ReNcell CX (cell line): ENCODE data around the gene OTP.

GRCh38 chr5:77180522-77181157 is 29.8 kb upstream of the PDE8B start:
- PRO-cap, result no peak

DNA sequence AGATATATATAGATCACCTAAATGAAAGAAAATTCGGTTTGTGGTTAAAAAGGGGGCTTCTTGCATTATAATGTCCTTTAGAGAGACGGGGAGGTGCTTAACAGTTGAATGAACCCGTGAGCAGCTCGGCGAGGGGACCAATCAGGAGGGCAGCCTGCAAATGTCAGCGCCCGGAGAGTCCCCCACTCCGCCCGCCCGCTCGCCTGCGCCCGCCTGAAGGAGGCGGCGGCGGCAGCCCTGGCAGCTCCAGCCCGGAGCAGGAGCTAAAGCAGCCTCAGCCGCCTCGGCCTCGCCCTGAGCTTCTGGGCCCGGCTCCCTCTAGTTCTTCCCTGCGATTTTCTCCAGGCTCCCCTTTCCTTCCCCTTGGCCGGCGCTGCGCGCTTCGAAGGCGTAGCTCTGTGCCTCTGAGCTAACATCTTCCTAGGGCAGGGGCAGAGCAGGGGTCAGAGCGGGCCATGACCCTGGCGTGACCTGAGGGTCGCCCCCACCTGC is at the start of gene OTP:
OTP (minus strand) TSS at position 72 of the 492 bp plus-strand sequence.
- PRO-cap, result no peak

DNA sequence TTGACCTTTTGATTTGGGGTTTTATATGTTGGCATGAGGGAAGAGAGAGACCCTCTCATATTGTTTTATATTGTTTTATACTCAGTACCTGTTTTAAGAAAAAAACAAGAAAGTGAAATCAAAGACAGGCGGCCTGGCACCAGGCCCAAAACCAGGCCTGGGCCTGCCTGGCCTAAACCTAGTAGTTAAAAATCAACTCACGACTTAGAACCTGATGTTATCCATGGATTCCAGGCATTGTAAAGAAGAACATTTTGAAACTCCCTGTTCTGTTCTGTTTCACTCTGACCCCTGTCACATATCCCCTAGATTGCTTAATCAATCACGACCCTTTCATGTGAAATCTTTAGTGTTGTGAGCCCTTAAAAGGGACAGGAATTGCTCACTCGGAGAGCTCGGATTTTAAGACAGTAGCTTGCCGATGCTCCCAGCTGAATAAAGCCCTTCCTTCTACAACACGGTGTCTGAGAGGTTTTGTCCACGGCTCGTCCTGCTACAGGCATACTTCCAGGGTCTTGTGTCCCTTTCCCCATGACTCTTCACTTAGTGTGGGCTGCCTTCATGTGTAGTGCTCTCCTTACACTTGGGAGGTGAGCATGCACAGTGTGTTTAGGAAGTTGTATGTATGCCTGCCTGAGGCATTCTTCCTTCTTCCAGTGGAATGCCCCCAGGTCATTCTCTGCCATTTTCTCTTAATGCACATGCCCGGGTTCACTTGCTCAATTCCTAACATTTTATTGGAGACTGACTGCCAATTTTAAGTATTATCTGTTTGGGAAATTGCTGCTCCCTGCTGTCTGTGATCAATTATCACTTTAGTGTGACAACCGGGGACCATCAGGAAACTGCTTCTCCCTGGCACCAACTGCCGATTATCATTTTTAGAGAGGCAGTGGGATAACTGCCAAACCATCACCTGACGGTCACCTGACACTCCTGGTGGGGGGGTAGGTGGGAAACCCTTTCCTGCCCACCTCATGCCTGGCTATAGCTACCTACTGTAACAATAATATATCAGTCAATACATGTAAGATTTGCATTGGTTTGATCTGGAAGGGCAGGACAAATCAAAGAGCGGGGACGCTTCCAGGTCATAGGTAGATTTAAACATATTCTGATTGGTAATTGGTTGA is 17.7 kb downstream of the TBCA start:
- PRO-cap, result no peak

- PRO-cap, result no peak
Measured at GRCh38 chr5:78527026-78527939, 121.3 kb downstream of the LHFPL2 start.

GRCh38 chr5:78542795-78543892 is 105.4 kb downstream of the LHFPL2 start:
- PRO-cap, result no peak

- PRO-cap, result unidirectional peak, plus-strand start at chr5:78698646
Measured at GRCh38 chr5:78698525-78698911, 49.9 kb upstream of the LHFPL2 start.

GRCh38 chr5:79050416-79051042 is 18.9 kb downstream of the DMGDH start:
- PRO-cap, result no peak

DNA sequence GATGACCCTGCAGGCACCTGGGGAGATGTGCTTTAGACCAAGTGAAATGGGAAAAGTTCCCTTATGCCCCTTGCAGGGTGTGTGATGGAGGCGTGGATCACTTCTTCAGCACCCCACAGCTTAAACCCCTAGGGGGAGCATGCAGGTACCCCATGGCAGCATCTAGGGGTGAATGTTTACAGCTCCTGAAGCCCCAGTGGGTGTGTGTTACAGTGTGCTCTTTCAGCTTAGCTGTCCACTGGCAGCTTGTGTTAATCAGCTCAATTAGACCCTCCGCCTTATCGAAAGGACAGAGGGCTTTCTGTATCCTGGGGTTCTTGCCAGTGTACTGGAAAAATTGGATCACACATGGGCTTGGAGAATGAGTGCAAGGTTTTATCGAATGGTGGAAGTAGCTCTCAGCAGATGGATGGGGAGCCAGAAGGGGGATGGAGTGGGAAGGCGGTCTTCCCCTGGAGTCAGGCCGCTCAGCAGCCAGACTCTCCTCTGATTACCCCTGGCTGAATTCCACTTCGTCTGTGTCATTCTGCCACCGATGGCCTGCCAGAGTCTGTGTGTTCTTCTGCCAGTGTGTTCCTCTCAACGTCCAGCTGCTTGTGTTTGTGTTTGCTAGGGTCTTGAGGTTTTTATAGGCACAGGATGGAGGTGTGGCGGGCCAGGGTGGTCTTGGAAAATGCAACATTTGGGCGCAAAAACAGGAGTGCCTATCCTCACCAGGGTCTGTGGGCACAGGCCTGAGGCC is 6.3 kb downstream of the BHMT2 start:
- PRO-cap, result no peak

DNA sequence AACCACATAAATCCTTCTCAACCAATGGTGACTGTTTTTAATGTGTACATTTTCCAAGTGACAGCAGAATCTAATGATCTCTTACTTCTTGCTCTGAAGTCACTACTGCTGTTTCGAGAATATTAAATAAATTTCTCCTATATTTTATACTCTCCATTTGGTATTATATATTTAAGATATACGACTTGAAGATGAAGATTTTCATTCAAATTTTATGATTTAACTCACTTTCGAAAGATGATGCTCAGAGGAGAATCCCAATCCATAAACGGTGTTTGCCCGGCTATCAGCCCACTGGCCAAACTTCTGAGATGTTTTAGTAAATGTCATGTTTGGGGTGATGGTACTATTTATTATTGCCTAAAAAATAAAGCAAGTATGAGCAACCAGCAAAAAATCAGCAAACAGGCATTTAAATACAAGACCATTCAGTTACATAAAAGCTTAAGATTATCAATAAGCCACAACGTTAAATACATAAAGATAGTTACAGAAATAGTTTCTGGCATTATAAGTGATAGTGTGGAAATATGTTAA is 63.1 kb downstream of the HOMER1 start:
- PRO-cap, result no peak

- PRO-cap, result no peak
Measured at GRCh38 chr5:79547124-79547448, 33.2 kb upstream of the HOMER1 start.

DNA sequence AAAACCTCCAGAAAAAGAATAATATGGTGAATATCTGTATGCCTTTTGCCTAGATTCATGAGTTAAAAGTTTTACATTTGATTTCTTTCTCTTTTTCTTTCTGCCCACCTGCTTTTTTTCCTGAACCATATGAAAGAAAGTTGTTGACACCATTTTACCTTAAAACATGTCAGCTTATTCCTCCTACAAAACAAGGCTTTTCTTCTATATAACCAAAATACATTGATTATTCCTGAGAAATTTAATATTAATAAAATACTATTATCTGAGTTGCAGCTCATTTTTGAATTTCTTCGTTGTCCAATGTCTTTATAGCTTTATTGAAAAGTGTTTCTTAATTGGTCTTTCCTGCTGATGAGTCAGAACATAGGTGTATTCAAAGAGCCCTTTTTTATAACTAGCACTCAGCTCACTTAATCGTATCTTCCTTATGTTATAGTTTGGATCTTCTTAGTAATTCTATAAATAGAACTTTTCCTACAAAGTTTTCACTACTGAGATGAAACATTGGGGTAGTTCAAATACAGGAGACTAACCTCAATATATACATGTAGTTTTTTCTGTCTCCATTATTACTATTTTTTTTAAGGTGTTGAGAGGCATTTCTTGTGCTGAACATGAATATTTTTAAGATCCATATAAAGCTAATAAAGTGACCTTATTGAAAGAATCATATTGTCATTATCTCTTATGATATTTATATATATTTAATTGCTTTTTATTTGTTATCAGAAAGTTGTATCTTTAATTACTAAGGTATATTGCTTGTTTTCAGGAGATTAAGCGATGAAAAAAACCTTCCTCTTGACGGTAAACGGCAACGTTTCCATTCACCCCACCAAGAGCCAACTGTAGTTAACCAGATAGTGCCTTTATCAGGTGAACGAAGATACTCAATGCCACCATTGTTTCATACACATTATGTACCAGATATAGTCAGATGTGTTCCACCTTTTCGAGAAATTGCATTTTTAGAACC is 10.5 kb downstream of the TENT2 start:
- PRO-cap, result no peak

DNA sequence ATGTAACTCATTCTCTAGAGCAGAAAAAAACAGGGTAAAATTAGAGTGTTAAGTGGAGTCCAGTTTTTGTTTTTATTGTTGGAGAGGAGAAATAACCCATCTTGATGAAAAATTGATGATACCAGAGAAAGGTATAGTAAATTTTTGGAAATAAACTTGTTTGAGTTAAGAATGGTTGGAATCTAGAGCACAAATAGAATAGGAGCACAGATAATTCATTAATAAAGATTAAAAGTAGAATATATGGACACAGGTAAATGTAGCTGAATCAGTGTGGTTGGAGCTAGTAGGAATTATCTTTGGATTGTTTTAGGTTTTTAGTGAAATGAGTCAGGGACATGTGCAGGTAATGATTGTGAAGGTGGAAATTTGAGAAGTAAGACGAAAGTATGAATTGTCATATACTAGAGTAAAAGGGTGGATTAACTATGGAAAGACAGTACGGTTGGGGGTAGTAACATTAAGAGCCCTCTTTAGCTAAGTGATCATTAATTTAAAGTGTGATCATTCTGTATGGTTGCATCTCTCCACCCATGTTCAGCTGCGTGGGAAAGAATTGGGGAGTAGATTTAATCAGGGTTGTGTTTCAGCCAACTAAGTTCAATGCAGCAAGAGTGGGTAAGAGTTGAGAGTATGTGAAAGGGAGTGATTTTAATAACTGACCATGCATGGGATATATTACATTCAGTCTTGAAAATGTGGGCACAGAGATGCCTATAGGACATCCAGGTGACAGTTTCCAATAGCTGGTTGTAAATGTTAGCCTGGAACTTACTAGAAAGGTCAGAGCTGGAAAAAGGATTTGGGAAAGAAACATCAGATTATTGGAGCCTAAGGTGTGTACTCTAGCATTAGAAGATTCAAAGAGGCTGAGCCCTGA is 14.3 kb upstream of the CMYA5 start:
- PRO-cap, result no peak

DNA sequence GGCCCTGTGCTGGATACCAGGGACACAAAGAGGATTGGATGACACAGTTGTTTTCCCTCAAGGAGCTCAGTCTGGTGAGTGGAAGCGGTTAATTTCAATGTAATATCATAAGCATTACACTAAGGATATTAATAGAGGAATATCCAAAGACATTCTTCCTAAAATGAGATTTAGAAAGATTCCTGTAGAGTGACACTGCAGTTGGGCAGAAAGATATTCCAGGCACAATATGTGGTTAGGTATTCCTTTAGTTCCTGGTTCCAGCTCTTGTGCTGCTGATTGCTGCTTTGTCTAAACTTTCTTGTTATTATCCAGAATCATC is 6.0 kb downstream of the CMYA5 start:
- PRO-cap, result no peak

- PRO-cap, result no peak
Measured at GRCh38 chr5:79787293-79787737, 97.7 kb downstream of the CMYA5 start.

- PRO-cap, result no peak
Measured at GRCh38 chr5:79990111-79990571, 921 bp downstream of the MTX3 start.

- PRO-cap, result no peak
Measured at GRCh38 chr5:80067714-80068315, 32.7 kb downstream of the THBS4 start.

DNA sequence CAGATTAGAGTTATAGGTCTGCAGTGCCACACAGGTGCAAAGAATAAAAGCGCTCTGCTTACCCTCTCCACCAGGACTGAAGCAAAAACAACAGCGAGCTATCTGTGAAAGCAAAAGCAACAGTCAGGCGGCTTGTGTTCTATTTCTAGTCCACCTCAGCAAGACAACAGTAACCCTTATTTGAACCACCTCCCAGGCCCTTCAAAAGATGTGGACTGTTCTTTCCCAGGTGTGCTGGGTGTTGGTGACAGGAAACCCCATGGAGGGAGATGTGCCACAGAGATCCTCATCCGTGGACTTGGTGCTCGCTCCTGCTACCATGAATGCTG is 108.7 kb downstream of the SERINC5 start:
- PRO-cap, result no peak

DNA sequence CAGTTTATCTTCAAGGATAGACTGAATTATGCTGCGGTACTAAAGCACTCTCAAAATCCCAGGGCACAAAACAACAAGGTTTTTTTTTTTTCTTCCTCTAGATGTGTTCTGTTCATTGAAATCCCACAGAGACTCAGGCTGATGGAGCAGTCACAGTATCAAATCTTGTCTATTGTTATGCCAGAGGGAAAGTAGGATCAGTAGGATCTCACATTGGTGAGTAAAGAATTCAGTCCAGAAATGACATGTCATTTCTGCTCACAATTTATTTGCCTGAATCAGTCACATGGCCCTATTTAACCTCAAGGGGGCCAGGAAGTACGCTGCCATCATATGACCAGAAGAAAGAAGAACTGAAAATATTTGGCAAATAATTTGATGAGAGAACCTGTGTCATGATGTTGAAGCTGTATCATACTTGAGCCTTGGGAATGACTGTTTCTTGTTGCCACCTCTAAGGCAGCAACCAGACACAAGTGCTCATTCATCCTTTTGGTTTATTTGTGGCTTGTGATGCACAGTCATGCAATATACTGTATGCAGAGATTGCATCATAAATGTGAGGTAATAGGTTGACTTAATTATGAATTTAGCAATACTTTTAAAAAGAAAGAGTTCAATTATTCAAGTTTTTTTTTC is 8.4 kb upstream of the ZFYVE16 start:
- PRO-cap, result no peak

- PRO-cap, result bidirectional peak, plus-strand start at chr5:80408382, minus-strand start at chr5:80408379; bidirectional peak, plus-strand start at chr5:80408585, minus-strand start at chr5:80408419
Measured at GRCh38 chr5:80408151-80408930, 477 bp downstream of the ZFYVE16 start.

- PRO-cap, result no peak
Measured at GRCh38 chr5:80626870-80627397, 27.5 kb upstream of the MSH3 start.